Rectum (tissue), 1 donor: ENCODE measurements around the genes RANGRF, MFSD6L, MYH4 and MYOCD.

DNA sequence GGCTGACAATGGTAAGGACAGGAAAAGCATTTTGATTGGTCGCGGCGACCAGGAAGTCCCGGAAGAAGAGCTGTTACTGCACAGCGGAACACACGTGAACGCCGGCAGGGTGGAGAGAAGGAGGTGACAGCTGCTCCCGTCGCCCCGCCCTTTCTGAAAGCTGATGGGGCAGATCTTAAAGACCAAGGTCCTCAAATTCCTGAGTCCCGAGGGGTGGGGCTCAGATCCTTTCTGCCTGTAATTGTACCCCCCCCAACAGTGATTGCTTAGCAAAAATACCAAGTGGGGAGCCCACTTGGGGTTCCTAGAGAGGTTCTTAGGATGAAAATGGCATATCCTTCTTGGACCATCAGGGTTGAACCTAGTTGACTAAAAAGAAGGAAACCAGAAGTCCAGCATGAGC is 263 bp upstream of the BORCS6 start:
- PRO-cap, result no peak

DNA sequence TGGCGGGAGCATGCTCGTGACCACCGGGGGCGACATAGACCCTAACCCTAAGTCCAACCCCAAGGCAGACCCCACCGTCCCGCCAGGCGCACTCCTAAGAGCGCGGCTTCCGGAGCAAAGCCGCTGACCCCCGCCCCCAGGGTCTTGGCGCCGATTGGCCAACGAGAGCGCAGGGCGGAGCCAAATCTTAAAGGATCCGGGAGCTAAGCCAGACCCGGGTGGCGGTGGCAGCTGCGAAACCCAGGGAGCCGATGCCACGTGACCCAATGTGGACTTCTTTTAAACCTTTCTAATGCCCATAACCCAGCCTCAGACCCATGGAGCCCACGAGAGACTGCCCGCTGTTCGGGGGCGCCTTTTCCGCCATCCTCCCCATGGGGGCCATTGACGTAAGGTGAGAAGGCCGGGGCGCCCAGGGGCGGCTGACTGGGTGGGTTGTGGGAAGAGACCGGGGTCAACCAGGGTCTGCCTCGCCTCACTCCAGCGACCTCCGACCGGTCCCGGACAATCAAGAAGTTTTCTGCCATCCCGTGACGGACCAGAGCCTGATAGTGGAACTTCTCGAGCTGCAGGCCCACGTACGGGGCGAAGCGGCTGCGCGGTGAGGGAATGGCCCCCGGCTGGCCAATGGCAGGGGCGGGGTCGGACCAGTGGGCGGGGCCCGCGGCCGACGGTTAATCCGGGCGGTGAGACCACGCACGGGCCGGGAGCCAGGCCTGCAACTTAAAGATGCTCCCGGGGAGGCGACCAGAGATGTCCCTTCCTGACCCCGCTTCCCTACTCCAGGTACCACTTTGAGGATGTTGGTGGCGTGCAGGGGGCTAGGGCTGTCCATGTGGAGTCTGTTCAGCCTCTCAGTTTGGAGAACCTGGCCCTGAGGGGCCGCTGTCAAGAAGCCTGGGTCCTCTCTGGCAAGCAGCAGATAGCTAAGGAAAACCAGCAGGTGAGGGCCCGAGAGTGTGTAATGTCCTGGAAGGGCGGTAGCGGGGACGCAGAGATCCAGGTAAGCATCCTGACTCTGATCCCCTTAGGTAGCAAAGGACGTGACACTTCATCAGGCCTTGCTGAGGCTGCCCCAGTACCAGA is at the start of gene RANGRF:
Gene RANGRF, plus strand, starts transcription at position 199 of the 1,086 bp plus-strand sequence.
- PRO-cap, result bidirectional peak, plus-strand start at position 211 of the sequence, minus-strand start at position 111 of the sequence; unidirectional peak, minus-strand start at position 522 of the sequence; bidirectional peak, plus-strand start at position 677 of the sequence, minus-strand start at position 611 of the sequence

- PRO-cap, result no peak
Observed at GRCh38 chr17:8437064-8437356, 1.3 kb downstream of the NDEL1 start.

DNA sequence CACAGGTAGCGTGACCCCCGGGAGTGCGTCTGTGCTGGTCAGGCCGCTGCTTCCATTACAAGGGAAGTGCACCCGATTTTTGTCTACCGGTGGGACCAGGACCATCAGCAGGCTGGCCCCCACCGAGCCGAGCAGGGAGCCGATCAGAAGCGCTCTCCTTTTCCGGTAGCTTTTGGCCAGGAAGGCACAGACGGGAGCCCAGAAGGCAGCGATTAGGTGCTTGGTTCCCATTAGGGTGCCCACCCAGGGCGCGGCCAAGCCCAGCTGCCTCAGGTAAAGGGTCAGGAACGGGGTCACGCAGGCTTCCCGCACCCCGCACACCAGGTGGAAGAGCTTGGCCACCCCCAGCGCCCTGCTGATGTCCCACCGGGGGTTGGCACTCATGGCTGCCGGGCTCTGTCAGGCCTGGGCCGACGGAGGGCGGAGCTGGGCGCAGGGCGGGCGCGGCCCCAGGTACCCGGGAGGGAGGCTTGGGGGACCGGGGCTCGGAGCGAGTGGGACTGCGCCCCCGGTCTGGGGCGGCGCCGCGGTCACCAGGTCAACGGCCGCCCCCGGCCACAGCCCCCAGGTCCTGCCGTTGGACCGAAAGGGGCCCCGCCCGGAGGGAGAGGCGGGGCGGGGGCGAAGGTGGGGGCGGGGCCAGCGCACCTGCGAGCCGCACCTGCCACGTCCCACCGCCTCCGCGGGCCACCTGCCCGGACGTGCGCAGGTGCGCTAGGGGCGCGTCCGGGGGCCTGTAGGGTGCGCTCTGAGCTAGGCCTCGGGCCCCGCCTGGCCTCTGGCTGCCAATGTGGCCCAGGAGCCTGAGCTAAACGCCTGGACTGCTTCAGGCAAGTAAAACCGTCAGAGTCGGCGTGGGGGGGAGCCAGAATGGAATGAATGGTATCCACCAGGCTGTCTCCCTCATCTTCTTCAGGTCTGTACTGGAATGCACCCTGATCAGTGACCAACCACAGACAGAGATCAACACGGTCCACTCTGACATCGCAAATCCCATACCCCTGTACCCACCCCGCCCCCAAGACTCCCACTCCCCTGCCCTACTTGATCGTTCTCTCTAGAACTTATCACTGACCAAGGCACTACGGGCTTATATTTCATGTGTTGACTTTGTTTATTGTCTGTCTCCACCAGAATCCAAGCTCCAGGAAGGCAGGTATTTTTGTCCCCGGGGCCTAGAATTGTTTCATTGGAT is at the start of gene MFSD6L:
Gene MFSD6L, minus strand, starts transcription at position 629 of the 1,195 bp plus-strand sequence.
- PRO-cap, result unidirectional peak, plus-strand start at position 189 of the sequence; bidirectional peak, plus-strand start at position 717 of the sequence, minus-strand start at position 579 of the sequence

DNA sequence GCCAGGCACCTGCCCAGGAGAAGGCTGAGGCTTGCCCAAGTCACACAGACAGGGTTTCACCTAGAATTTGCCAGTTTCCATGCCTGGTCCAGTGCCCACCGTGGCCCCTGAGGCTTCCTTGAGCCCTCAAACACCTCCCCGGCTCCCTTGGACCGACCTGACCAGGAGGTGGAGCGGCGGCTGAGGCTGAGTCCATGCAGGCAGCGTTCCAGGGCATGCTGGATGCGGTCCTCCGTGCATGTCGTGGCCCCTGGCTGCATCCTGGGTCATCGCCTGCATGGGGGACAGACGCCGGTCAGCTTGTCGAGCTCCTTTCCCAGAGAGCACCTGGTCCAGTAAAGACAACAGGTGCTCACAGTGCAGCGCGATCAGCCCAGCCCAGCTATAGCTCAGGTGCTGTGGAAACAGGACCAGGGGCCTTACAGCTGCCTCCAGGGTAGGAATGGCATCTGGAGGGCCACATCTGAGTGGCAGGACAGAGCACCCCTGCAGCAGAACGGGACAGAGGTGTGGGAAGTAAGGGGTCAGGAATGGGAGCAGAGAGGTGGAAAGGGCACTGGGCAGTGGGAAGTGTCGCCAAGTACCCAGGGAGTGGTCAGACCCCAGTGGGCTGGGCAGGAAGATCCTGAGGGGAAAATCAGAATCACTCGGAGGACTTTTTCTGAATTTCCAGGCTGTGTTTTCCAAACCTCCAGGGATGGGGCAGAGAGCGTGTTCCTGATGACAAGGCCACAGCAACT is 43.9 kb upstream of the PIK3R6 start:
- PRO-cap, result no peak

GRCh38 chr17:9239138-9239766 is 217.9 kb downstream of the NTN1 start:
- PRO-cap, result no peak

- PRO-cap, result no peak
Observed at GRCh38 chr17:9248091-9248417, 226.7 kb downstream of the NTN1 start.

GRCh38 chr17:9327844-9328374 is 247.7 kb downstream of the STX8 start:
- PRO-cap, result no peak

- PRO-cap, result no peak
Observed at GRCh38 chr17:9331525-9332033, 244.0 kb downstream of the STX8 start.

DNA sequence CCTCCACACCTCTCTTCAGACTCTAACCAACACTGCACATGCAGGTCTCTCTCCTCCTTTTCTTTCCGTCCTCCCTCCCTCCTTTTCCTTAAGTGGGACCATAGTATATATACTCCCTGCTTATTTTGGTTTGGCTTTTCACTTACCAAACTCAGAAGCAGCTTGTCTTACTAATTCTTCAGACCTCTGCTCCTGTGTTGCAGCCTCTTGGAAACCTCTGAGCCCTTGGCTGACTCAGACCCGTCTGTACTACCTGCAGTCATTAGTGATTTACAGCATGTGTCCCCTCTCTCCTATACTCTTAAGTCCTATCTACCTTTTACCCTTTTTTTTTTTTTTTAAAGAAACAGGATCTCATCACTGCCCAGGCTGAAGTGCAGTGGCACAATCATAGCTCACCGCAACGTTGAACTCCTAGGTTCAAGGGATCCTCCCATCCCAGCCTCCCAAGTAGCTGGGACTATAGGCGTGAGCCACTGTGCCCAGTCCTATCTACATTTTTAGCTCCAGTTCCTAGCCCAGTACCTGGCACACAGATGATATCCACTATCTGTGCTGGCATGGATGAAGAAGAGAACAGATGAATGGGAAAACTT is 206.9 kb downstream of the STX8 start:
- PRO-cap, result no peak

DNA sequence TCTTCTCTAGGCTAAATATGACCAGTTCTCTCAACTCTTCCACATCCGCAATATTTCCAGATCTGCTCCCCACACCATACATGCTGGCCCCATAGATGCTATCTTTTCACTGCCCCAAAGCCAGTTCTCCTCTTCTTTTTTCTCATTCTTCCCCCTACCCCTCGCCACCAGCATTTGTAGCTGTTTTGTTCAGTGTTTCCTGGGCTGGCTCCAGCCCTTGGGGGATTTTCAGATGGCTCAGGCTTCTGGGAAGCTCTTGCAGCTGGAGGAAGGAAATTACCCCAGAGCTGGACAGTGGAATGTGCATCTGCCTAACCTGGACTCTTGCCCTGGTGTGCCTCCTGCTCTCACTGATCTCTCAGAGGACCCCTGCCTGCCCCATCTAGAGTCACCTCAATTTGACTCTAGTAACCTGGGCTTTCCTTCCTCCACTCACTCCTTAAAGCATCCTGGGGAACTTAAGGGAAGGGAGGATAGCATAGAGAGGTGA is 82.8 kb downstream of the MYH13 start:
- PRO-cap, result no peak

- PRO-cap, result no peak
Observed at GRCh38 chr17:10469398-10469666, at the start of gene MYH4. MYH4 (minus strand) TSS chr17:10469559.

DNA sequence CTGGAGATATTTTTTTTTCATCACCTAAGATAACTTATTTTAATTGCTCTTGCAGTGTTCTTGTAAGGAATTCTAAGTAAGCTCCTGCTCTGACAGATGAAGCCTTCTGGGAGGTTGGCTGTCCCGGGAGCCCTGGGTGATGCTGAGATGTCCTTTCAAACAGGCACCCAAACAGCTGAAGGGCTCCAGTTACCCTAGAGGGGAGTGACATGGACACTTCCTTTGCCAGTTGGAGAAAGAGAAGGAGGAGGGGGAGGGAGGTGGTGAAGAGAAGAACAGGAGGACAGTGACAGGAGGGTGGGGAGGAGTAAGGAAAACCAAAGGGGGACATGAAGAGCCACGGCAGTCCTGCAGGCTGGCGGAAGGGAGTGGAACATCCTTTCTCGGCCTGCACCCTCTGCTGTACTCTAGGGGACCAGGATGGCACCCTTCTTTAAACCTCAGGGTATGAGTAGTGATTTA is 51.8 kb downstream of the MYH3 start:
- PRO-cap, result no peak

GRCh38 chr17:10804480-10804922 is 602 bp upstream of the TMEM238L start:
- PRO-cap, result unidirectional peak, minus-strand start at chr17:10804733

DNA sequence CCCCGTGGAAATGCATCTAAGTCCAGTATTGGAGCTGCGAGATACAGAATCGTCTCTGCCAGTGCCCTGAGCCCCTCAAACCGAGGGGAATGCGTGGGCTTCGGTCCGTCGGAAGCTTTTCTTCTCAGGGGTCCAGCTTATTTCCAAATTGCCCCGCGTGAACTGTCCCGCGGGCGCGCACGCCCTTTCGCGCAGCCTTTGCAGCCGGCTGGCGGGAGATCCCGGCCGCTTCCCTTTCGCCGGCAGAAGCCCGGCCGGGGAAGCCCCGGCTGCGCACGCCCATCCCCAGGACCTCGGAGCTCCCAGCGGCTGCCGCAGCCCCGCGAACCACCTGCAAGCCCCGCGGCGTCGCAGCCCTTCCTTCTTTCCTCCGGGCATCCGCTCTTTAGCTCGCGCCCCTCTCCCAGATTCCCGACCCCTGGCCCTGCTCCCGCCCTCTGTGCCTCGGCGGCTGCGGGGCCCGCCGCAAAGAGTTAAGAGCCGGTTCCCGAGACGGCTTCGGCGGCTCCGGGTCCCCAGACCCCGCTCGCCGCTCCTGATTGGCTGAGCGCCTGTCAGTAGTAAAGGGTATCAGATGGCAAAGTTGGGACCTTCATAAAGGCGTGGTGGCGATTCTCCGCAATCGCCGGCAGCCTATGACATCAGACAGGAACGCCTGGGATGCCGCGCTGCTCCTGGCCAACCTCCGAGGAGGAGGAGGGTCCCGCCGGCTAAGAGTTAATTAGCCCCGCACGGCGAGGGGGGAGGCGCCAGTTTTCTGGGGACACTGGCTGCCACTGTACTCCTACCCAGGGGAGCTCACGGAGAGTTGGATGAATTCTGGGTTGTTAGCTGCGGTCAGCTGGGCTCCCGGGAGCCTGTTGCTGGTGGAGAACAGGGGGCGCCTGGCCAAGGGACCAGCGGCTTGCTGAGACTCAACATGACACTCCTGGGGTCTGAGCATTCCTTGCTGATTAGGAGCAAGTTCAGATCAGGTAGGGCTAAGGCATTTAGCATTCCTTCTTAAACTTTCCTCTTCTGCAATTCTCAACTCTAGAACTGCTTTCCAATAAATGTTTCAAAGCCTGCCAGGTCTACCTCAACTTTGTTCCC is at the start of gene MYOCD:
Gene MYOCD, plus strand, starts transcription at position 621 of the 1,092 bp plus-strand sequence.
- PRO-cap, result bidirectional peak, plus-strand start at position 245 of the sequence, minus-strand start at position 235 of the sequence; bidirectional peak, plus-strand start at position 752 of the sequence, minus-strand start at position 474 of the sequence

DNA sequence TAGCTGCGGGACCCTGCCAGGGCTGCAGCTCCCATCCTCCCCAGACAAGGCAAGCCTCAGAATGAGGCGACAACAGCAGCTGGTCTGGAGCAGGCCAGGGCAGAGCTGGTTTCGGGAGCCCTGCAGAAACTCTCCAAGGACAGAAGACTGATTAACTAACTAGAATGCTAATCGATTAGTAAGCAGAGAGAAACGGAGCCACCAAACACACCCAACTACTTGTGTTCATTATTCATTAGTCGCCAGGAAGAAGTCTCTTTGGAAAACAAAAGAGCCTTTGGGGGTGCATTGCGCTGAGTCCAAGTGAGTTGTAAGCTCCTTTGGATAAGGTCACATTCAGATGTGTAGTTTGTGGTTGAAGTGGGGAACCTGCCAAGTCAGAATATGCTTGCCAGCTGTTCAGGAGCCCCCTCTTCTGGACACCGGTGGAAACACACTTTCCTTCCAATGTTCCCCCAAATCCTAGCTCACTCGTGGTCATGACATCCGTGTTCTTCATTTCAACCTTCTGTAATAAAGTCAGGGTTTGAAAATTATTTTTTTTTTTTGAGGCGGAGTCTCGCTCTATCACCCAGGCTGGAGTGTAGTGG is 47.2 kb upstream of the ARHGAP44 start:
- PRO-cap, result no peak

DNA sequence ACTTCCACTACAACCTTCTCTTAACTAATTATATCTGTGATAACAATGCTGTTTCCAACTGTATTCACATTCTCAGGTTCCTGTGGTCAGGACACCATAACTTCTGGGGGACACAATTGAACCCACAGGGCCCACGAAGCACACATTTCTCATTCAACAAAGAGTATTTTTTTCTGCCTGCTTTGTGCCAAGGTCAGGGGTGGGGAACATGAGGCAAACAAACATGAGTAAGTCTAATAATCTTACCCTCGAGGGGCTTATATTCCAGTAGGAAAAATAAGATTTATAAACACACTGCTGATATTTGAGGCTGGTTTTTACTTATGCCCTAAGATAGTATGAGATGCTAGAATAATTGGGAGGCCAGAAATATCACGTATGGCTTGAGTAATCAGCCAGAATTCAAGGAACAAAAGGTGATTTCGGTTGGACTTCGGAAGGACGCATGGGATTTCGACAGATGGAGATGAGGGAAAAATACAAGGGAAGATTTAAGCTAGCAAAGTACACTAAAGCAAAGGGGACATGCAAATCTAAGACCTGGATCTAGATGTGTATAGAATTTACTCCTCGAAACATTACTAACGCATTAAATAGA is 22.7 kb downstream of the ARHGAP44 start:
- PRO-cap, result no peak

DNA sequence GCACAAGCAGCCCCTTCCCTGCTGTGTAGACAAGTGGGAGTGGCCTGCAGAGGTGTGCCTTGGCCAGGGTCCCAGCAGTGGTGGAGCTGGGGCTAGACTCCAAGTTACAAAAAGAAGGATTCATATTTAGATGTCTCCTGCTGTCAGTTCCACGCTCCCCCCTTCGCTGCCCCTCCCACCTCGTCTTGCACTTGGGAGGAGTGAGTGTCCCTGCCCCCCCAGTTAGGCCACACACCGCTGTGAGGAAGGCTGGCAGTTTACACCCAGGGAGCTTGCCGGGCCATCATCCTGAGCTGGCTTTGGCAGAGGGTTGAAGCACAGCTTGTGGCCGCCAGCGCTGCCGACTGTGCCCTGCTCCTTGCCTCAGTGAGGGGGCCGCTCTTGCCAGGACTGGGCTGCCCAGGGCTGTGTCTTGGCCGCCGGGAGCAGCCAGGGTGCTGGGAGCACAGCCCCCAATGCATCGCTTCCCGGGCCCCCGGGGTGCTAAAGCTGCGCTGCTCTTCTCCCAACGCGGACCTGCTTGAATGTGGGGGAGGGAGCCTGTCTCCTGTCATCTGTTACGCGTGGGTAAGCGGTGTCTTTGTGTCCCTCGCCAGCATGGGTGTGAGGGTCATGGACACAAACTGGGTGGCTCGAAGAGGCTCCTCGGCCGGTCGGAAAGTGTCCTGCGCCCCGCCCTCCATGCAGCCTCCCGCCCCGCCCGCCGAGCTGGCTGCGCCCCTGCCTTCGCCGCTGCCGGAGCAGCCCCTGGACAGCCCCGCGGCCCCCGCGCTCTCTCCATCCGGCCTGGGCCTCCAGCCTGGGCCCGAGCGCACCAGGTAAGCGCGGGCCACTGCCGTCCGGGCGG is 44.1 kb downstream of the ELAC2 start:
- PRO-cap, result no peak

DNA sequence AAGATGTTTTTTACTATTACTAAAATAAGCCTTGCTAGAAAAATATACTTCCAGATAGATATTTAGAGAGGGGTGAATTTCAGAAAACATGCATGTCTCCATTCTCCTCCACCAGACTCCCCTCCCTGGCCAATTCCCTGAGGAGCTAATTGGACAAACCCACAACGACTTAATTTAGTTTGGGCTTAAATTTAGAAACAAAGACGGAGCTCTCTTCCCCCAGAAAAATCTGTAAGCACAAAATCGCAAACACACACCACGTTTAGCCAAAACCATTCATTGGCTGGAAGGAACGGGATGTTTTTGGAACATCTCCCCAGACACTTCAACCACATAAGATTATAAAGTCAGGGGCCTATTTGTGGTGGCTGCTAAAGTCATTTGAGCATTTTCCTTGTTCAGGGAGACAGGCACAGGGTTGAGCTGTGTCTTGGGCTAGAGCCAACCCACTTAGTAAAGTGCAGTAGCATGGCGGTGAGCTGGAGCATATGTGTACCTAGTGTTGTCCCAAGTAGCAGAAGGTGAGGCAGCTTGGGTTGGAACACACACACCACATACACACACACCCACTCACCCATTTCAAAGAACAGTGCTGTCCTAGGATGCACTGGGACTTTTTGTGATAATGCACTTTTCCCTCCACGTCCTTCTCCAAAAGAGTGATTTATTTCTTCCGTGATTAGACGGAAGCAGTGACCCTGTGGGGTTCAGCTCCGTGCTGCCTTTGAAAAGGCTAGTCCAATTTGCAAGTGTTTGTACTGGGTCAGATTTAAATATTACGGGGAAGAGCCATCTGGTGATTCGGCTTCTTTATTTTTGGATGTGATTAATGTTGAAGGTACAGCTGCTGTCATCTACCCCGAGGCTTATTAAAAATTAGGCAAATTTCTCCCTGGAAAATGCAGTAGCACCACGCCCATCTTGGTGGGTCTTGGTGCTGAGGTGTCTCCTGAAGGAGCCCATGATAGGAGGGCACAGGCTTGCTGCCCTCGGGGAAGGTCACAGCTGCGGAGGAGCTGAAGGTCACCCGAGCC is 32.2 kb downstream of the ELAC2 start:
- PRO-cap, result no peak

DNA sequence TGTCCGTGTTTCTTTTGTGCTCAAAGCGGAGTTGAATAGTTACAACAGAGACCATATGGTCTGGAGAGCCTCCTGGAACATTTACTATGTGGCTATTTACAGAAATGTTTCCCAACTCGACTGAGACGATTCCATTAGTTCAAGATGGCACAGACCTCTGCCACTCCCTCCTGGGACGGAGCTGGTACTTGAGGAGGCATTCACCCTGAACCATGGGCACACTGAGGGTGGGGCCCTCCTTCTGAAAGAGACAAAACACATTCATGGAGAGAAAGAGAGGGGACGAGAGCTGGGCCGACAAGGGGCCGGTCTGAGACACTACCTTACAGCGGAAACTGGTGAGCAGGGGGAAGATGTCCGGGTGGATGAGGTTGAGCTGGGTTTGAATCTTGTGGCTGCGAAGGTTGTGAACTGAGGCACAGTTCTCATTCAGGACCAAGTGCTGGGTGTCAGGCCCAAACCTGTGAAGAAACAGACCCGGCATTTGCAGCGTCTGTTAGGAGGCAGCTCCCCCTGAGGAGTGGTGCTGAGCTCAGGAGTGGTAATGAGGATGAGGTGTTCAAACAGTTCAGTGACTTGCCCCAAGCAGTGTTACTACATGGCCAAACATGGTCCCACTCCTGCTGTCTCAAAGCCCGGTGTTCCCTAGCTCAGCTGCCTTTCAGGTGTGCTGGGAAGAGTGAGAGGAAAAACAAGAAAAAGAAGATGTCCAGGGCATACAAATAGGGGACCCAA is 15.5 kb downstream of the ELAC2 start:
- PRO-cap, result no peak